Bronchus fibroblast of lung (primary cell): ENCODE measurements around a stretch of chr11.

GRCh38 chr11:34639686-34640782 is 19.1 kb downstream of the EHF start:
- RAMPAGE, long total RNA: no peak

DNA sequence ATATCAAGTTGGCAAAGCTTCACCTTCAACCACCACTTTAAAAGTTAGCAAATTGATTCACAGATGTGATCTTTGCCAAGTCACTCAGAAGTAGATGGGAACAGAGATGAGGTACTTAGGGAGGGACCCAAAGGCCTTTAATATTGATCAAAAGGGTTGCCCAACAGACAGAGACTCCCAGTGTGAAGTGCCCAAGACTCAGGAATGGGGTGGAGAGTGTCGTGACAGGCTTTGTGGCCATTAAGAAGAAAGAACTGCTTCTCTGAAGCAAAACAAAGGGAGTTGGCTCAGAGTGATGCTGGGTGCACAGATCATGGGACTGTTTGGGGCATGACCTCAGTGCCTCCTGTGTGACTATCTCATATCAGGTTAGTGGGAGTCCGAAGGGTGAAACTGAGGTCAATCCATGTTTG is 132.3 kb downstream of the APIP start:
- RAMPAGE, long total RNA: no peak

DNA sequence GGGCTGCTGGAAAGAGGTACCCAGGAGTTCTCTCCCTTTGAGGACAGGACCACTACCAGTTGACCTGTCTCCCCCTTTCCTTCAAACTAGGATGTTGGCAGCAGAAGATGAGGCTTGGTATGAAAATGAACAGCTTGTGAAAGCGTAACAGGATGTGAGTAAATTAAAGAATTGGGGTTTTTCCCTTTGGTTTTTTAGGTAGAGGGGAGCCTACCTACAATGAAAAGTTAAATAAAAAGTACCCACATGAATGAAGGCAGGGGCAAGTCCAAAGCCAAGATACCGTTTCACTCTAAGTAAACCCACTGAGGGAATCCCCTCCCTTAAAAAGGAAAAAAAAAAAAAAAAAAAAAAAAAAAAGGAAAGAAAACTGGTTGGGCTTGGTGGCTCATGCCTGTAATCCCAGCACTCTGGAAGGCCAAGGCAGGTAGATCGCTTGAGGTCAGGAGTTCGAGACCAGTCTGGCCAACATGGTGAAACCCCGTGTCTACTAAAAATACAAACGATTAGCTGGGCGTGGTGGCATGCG is 96.3 kb downstream of the PDHX start:
- RAMPAGE, long total RNA: no peak

GRCh38 chr11:35040028-35041161 is 98.6 kb upstream of the CD44 start:
- RAMPAGE, long total RNA: no peak

DNA sequence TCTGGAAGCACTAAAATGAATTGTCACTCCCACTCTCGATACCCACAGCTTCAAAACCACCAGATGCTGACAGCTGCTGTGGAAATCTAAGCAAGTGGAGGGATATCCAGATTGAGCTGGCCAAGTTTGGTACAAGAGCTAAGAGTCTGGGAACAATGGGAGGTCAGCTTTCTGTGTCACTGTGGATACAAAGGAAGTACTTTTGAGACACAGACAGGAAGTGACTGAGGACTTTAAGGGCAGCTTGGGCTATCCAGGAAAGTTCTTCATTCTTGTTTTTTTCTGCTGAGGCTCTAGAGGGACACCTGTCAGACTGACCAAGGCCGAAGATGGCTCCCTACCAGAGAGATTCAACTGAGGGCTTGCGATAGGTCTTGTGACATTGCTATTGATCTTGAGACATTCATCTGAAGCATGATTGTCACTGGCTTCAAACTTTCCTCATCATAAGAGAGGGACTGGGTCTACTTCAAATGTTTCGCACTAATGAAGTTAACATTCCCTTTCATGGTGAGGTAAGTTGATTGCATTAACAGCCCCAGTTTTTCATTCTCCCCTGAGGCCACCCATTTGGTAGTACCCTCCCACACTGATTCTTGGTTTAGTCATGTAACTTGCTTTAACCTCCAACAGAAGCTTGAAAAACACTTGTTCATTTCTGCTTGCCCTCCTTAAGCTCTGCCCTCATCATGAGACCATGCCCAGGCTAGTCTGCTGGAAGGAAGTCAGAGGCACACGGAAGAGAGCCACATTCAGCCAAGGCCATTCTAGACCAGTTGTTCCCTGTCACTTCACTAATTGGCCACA is 51.0 kb upstream of the CD44 start:
- RAMPAGE, long total RNA: no peak

DNA sequence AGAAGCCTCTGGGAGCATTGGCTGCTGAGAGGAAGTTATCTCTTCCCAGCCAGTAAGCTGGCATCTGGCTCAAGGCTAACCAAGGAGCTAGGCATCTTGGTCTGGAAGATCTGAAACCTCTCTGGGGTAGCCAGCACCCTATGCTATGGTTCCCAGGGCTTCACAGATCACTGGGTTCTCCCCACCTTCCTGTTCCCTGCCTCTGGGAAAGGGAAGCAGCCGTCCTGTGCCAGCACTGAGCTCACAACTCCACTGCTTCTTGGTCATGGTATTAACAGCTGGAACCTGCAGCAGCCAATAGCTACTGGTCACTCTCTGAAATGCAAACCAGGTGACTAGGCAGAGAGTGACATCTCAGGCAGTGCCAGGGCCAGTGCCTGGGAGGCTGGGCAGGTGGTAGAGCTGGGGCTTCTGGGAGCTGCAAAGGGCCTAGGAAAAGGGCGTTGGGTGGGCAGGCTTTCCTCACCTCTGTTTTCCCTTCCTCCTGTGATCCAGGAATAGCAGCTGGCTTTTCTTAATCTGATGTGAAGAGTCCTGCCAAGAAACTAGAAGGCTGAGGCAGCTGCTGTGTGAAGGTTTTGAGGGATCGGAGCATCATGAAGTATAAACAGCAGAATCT is 22.3 kb upstream of the CD44 start:
- RAMPAGE, long total RNA: no peak

DNA sequence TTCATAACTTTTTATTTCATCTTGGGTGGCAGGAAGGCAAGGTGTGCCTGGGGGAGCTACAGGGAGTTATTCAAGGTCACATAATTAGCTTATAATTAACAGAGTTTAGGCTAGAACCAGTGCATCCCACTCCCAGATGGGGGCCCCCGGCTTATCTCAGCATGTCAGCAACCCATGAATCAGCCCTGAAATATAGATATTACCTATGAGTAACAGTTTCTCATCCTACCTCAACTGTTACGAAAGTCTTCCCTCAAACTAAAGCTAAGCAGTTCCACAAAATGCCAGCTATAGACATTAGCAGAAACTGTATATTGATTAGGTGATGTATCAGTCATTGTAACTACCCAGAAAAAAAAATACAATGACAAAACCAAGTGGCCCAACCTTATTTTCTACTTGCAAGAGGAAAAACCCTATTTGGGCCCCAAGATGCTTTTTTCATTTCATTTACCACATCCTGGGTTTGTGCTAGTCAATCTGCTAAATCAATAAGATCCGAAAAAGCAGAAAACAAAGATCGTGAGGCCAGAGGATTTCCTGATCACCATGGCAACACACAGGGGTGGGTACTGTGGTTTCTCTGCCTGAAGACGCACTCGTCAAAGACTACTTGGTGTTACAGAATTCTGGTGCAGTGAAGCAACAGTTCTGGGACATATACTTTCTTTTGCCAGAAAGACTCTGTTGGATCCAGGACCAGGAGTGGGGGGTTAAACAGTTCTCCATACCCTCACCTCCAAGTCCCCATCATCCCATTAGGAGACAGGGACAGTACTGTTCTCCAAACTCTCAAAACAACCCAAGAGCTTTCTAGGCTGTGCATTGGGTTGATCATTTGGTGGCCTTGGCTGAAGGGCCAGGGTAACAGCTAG is 26.9 kb downstream of the CD44 start:
- RAMPAGE, long total RNA: no peak

DNA sequence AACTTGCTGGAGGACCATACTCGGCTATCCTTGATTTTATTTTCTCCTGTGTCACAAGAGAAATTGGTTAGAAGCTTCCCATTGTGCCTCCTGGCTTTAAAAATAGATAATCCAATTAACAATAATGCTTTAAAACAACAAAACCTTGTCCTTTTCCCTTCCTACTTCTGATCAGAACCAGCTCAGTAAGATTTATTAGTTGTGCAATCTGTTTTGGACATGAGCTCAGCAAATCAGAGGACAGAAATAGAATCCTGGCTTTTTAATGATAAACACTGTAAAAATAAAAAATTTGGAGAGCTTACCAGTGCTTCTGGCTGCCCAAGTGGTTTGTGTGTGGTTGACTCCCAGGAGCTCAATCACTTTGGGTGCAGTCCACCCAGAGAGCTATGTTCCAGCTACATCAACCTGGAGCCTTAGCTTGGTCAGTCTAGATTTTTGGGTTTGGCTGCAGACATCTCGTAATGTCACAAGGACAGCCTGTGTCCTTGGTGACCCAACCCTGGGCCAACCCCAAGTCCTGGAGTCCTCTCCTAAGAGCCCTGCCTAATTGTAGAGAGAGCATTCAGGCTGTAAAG is 28.4 kb downstream of the CD44 start:
- RAMPAGE, long total RNA: no peak

- RAMPAGE, long total RNA: no peak
Measured at GRCh38 chr11:35173586-35174438, 34.8 kb downstream of the CD44 start.

GRCh38 chr11:35192289-35193529 is 53.7 kb downstream of the CD44 start:
- RAMPAGE, long total RNA: no peak

DNA sequence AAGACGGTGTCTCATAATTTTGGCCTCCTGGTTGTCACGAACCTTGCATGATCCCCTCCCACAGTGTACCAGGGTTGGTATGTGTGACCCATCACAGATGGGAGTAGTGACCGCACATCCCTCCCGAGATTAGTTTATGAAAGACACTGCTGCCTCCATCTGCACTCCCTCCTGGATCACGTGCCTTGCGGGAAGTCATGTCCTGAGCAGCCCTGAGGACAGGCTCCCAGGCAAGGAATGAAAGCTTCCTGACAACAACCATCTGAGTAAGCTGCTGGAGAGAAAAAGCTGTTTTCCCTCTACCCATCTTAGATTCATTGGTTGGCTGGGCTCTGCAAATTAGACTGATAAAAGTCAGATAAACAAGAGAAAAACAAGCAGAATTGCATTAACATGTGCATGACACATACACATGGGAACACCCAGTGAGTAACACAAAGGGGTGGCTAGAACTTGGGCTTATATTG is 14.4 kb upstream of the PAMR1 start:
- RAMPAGE, long total RNA: no peak

GRCh38 chr11:35619509-35620000 is 1.3 kb downstream of the FJX1 start:
- RAMPAGE, long total RNA: no peak

DNA sequence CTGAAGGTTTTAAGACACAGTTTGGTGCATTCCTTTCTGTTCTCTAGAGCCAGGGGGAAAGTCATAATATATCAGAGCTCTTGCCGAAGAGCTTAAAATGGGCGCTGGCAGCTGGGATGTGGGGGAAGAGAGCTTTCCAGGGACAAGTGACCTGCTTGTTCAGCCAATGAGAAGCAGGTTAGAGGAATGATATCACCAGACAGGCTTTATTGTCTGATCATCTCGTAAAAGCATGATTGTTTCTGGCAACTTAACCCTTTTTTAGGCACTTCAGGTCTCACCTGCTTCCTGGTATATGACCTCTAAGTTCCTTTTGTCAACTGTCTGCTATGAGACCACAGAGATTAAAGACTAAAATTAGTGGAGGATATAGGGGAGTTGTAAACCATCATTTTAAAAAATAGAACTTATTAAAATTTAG is 20.3 kb downstream of the TRIM44 start:
- RAMPAGE, long total RNA: no peak

DNA sequence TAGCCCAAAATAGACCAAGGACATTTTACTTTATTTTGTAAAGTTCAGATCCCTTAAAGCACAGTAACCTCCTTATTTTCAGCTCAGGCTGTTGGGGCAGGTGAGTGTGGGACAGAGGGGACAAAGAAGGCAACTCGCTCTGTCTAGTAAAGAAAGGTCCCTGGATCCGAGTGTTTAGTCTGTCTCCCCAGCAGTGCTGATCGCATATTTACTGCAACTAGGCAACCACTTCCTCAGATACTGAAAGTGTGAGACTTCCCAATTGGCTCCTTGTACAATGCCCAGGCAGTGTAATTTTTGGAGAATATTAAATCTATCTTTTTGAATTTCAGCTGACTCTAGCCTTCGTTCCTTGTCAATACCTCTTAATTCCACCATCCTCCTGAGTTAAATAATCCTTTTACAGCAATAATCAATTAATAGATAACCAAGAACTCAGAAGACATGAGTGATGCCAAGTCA is 138.4 kb downstream of the TRIM44 start:
- RAMPAGE, long total RNA: no peak

- RAMPAGE, long total RNA: no peak
Measured at GRCh38 chr11:36145527-36146058, 143.6 kb downstream of the COMMD9 start.

- RAMPAGE, long total RNA: no peak
Measured at GRCh38 chr11:36380576-36381088, 84.5 kb downstream of the PRR5L start.

GRCh38 chr11:36398246-36398982 is 102.3 kb downstream of the PRR5L start:
- RAMPAGE, long total RNA: no peak

- RAMPAGE, long total RNA: no peak
Measured at GRCh38 chr11:36511893-36512624, 2.0 kb upstream of the TRAF6 start.

DNA sequence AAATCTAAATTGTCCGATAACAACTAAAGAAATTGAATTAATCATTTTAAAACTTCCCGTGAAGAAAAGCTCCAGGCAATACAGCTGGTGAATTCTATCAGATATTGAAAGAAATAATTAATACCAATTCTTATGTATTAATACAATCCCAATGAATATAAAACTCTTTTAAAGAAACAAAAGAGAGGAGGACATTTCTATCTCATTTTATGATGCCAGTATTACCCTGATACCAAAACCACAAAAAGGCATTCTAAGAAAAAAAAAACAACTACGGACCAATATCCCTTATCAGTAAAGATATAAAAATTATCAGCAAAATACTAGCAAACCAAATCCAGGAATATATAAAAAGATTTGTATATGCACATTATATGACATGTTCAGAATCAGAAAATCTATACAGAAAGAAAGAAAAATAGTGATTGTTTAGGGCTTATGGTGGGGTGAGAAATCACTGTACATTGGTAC is 1006.1 kb downstream of the LRRC4C start:
- RAMPAGE, long total RNA: no peak

- RAMPAGE, long total RNA: no peak
Measured at GRCh38 chr11:40576268-40576585, 883.2 kb downstream of the LRRC4C start.